Tongue (tissue), 2 donors: ENCODE measurements around the gene ISCA1.

GRCh38 chr9:84858269-84858704 lies 188.8 kb downstream of the NTRK2 start:
- RAMPAGE, long total RNA: no peak

DNA sequence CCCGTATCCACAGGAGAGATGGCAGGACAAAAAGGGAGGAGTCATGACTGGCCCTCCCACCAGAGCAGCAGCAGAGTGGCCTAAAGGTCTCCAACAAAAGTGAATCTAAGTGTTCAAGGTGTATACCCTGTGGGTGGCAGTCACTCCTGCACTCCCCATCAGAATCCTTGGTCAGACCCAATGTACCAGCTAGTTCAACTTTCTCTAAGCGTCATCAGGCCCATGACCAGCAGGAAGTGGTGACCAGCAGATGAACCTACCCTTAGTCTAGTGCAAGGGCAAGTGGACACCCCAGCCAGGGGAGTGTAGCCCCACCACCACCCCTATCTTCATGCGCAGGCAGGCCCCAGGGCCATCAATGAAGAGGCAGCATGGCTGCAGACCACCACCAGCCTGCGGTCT lies 213.2 kb downstream of the AGTPBP1 start:
- RAMPAGE, long total RNA: no peak

- RAMPAGE, long total RNA: no peak
Observed at GRCh38 chr9:85740678-85741396, 917 bp downstream of the AGTPBP1 start.

DNA sequence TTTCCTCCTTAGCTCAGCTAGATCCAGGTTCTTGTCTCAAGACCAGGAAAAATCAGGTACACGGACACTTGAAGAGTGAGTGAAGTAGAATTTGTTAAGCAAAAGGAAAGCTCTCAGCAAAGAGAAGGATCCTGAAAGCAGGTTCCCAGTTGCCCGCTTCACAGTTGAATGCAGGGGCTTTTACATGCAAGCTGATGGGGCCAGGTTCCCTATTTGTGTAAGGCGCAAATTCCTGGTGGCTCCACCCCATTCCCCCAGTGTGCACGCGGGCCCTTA lies 2.6 kb upstream of the AGTPBP1 start:
- RAMPAGE, long total RNA: no peak

- RAMPAGE, long total RNA: no peak
Observed at GRCh38 chr9:85839256-85840443, 97.9 kb upstream of the AGTPBP1 start.

DNA sequence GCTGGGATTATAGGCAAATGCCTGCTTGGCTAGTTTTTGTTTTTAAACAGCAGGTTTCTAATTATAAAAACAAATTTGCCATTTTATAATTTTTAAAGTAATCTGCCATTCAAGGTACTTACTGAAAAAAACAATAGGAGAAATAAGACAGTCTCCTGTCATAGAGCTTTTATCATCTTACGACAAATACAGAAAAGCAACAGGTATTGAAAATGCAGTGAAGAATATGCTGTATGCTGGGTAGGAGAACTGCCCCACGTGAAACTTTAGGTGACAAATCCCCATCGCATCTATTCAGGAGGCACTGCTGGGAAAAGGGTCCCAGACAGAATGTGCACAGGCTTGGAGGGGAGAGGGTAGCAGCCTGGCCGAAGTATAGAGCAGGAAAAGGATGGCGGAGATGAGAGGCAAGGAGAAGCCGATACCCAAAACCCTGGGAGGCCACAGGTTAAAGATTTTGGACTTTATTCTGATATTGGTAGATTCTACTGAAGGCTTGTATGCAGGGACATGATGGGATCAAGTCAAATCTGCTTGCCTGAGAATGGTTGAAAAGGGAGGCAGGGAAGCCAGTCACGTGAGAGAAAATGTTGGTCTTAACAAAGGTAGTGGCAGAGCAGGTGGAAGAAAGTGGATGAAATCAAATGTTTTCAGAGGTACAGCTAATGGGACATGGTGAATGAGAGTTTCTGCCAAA lies 75.3 kb downstream of the GOLM1 start:
- RAMPAGE, long total RNA: no peak

DNA sequence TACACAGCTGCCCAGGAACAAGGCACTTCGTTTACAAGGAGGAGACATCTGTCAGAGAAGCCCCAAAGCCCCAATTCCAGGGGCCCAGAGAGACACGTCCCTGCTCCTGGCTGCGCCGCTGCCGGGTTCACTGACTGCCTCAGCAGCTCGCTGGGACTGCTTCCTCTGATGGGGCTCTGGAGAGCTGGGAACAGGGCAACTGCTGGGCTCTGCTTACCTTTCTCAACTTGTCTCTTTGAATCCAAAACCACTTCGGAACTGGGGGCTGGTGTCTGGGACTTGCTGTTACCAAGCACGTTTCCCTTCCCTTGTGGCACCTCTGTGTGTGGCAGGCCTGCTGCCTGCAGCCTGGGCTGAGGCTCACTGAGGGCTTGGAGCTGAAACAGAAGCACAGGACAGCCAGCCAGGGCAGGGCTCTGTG lies 63.2 kb downstream of the GOLM1 start:
- RAMPAGE, long total RNA: no peak

DNA sequence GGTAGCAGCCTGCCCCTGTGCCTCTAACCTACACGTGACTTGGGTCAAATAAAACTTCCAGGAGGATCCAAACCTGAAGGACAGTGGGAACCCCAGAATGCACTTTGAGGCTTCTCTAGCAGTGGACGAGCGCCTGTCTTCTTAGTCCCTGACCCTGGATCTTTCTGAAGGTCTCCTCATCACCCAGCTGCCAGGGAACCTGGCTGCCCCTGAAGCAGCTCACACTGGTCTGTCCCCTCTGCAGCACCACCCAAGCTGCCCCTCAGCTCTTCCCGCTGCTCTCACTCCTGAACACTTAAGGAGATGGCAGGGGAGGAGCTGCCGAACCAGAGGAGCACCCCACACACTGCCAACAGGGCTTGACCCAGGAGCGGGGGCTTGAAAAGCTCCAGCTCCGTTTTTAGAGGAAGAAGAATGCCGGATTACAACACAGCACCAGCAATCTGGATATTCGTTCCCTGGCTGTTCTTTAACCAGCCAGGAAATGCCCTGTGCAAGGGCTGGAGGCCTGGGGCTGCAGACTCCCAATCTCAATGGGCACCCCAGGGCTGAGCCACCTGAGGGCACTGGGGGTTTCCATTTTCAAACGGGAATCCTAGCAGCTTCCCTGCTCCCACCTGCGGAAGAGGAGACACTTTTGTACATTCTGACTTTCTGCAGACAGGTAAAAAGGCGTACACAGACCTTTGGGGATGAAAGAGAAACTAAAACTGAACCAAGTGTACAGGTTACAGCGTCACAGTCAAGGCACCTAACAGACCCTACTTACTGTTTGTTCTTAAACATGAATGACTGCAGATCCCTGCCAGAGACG lies 36.4 kb downstream of the GOLM1 start:
- RAMPAGE, long total RNA: no peak

GRCh38 chr9:86127278-86127923 lies 28.0 kb upstream of the GOLM1 start:
- RAMPAGE, long total RNA: no peak

DNA sequence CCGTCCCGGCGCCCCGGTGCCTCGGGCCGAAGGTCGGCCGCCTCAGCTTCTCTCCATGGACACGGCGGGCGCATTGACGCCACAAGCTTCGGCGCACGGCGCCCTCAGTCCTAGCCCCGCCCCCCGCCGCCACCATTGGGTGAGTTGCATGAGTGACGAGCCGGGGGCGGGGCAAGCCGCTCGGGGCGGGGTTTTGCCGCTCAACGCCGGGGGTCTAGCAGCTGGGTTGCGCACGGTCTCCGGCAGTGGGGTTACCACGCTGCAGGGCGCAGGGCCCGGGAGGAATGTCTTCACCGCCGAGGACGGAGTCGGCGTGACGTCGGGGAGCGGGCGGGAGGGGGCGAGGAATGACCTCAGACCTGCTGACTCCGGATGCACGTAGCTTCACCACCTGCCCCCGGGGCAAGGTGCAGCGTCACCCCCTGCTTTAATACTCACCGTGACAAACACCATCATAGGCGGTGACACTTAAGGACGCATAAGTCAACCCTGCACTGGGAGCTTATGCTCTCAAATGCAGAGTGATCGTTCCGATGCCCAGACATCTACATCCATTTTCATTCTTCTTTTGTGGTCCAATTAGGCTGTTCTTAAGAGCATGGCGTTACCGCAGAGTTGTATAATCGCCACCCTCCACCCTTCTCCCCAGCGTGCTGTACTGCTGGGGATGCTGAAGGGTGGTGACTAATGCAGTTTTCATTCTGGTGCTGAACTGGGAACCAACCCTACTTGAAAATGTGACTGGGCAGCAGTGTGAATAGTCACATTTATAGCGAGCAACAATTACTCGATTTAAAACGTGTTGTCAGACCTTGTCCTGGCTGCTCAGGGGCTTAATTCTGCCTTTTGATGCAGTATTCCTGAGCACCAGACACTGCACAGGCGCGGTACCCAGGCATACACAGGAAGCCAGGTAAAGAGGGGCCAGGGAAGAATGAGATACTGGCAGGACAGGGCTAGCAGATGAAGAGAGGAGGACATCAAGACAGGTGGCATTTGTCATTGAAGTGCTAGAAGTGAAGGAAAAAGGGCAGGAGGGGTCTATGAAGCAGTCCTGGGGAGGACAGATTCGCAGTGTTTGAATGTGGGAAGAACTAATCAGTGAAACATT lies at the start of gene ISCA1:
TSS of gene ISCA1 (minus strand) at position 75 of the 1,111 bp plus-strand sequence.
- RAMPAGE, long total RNA: no peak

- RAMPAGE, long total RNA: no peak
Observed at GRCh38 chr9:86286864-86287387, 4.6 kb upstream of the ISCA1 start.

GRCh38 chr9:86434382-86434896 lies 80.2 kb upstream of the TUT7 start:
- RAMPAGE, long total RNA: no peak

DNA sequence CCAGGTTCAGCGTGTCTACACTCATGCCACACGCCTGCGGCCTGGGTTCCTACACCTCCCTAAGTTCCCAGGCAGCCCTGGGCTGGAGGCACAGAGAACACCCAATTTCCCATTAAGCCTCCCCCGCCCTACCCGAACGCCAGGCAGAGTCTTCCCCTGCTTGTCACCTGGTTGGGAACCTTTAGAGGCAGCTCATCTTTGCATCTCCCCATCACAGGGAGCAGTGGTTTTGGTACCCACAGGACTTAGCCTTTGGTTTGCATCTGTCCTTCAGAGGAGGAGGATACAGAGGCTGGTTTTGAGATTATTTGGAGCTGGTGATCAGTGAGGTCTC lies 196.5 kb downstream of the GAS1 start:
- RAMPAGE, long total RNA: no peak

DNA sequence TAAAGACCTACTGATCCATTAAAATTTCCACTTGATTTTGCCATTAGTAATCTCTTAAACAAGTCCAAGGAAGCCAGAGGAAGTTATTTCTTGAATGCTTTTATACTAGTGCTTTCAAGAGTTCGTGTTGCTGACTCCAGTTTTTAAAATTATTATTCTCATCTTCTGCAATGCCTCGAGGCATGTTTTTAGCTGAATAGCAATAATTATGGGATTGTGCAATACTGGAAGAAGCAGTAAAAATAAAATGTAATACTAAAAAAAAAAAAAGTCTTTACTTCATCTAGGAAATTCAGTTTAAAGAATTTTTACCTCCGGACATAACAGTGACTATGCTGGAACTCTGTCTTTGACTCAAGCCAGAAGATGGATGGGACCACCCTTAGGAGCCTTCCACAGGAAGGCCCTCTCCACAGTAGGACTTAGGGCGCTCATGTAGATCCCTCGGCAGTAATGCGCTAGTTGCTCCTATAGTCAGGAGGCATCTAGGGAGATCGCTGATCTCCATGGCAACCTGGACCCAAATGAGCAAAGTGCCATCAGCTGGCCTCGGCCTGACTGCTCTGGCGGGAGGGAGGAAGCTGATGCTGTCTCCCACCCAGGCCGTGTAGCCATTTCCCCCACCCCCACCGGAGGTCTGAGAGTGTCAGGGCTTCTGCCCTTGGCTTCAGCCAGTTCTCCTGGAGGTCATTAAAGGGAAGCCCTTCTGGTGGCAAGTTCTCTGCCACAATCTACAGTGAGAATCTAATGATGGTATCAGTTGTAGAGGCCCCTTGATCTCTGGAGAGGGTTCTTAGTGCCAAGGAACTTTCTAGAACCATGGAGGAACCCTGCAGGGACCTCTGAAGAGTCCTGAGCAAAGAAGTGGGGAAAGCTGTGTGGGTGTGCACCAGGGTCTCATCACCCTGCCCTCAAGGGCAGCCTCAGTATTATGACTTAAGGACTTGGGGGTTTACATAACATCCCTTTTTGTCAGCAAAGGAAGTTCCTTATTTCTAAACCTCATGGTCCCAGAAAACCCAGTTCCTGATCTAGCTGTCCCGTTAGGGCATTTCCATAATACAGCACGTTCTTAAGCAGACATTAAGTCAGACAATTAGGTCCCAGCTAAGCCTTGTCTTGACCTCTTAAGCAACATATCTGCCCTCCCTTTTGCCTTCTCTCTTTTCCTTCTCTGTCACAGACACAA lies 56.9 kb downstream of the DAPK1 start:
- RAMPAGE, long total RNA: no peak

DNA sequence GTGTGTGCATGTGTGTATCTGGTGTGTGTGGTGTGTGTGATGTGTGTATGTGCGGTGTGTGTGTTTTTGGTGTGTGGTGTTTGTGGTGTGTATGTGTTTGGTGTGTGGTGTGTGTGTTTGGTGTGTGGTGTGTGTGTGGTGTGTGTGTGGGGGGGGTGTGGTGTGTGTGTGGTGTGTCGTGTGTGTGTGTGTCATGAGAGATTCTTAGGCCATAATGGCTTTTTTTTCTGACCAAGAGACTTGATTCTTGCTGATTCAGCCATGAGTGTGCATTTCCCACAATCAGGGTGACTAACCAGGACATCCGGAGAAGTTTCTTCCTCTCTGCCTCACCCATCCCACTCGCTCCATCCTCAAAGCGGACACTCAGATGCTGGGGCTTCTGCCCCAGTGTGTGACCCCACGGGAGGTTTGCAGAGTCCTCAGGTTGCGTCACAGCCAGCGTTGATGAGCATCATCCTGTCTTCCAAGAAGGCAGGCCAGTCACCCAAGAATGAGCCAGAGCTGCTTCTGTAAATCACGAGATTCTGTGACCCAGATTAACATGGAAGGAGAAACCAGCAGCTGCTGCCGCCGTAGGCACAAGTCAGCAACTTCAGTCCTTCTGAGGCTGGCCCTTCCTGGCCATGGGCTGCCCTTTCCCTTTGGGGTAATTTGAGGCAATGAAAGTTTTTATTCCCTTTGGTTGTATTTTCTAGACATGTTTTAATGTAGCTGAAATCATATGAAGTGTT lies 12.5 kb upstream of the CTSL start:
- RAMPAGE, long total RNA: no peak

GRCh38 chr9:88092792-88093530 lies 45.3 kb downstream of the SPATA31C2 start:
- RAMPAGE, long total RNA: no peak

GRCh38 chr9:88604585-88605121 lies 69.7 kb downstream of the NXNL2 start:
- RAMPAGE, long total RNA: no peak

GRCh38 chr9:88651826-88652789 lies 117.1 kb downstream of the NXNL2 start:
- RAMPAGE, long total RNA: no peak

- RAMPAGE, long total RNA: no peak
Observed at GRCh38 chr9:88705975-88706463, 171.0 kb downstream of the NXNL2 start.

DNA sequence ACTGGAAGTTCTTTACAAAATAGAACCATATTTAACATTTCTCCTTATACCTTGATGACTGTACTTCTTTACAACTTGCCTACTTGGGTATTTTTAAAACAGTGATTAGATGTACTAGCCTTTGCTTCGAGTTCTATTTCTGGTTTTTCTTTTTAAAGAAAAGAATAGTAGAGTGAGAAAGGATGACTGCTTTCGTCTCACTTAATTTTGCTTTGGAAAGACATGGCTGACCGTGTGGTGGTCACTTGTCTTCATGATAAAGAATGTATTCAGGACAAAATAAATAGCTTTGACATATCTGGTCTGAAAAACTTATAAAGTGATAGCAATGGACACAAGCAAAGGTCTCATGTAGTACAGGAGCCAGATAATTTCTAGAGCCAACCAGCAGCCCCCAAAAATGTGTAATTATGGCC lies 185.6 kb upstream of the S1PR3 start:
- RAMPAGE, long total RNA: no peak